Measurements from ENCODE around the gene CEP72.

DNA sequence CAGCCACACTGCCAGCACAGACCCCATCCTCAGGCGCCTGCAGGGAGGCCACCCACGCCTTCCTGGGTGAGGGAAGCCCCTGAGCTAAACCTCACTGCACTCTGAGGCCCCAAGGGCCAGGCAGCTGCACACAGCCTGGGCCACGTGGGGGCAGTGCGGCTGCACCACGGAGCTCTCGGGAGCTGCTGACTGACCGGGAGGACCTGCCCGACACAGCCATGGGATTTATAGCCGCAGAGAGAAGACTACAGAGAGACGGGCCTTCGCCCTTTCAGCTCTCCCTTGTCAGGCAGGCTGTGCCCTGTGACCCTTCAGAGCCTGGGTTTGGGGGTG, 4.4 kb upstream of the AHRR start:
- PRO-cap, result no peak
- RRBS, result no CpG with 5 or more reads among the region's 11 CpGs

DNA sequence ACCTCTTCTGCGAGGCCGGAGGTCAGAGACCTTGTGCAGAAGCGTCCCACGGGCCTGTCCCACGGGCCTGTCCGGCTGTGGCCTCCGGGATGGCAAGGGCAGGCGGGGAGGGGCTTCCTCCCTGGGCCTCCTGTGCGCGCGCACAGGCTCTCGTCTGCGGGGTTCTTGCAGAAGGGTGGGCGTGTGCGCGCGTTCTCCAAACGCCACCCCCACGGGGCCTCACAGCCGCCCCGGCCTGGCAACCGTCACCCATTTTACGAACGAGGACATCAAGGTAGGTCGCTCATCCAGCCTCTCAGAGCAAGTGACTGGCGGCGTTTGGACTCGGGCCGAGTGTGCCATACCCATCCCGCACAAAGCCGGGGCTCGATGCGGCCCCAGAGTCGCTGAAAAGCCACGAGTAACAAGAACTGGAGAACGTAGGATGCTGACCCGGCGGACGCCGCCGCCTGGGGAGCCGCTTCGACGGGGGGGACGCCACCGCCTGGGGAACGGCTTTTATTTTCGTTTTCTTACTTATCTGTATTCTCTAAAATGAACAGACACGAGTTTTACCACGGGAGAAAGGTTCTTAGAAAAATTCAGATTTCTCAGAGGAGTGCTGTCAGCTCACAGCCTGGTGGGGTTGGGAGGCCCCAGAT, 995 bp downstream of the AHRR start:
- PRO-cap, result no peak
- RRBS, result 28% methylated on average over 14 of the region's 50 CpGs

- PRO-cap, result no peak
- RRBS, result 8% methylated on average over 66 of the region's 109 CpGs
Observed at GRCh38 chr5:372861-374324, 51.9 kb downstream of the AHRR start.

- PRO-cap, result no peak
- RRBS, result 88% methylated on average over 3 of the region's 19 CpGs
Observed at GRCh38 chr5:389714-390227, 53.2 kb upstream of the EXOC3 start.

DNA sequence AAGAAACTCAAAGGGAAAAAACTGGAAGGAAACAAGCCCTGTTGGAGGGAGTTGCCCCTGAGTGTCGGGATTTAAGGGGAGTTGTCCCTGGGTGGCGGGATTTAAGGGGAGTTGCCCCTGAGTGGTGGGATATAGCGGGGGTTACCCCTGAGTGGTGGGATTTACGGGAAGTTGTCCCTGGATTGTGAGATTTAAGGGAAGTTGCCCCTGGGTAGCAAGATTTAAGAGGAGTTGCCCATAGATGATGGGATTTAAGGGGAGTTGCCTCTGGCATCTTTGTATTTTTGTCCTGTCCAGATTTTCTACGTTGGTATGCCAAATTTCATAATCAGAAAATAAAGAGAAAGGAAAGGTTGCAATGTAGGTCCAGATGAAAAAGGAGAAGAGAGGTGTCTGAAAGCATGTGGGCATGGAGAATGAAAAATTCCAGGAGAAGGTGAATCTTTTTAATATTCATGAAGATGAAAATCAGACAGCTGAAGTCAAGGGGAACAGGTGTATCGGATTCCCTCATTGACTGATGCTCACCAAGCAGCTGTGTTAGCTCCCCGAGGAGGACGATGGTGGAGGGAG, 1.7 kb downstream of the EXOC3 start:
- PRO-cap, result no peak
- RRBS, result no CpG with 5 or more reads among the region's 8 CpGs

GRCh38 chr5:465365-466099, 22.6 kb downstream of the EXOC3 start:
- PRO-cap, result no peak
- RRBS, result 80% methylated on average over 5 of the region's 37 CpGs

DNA sequence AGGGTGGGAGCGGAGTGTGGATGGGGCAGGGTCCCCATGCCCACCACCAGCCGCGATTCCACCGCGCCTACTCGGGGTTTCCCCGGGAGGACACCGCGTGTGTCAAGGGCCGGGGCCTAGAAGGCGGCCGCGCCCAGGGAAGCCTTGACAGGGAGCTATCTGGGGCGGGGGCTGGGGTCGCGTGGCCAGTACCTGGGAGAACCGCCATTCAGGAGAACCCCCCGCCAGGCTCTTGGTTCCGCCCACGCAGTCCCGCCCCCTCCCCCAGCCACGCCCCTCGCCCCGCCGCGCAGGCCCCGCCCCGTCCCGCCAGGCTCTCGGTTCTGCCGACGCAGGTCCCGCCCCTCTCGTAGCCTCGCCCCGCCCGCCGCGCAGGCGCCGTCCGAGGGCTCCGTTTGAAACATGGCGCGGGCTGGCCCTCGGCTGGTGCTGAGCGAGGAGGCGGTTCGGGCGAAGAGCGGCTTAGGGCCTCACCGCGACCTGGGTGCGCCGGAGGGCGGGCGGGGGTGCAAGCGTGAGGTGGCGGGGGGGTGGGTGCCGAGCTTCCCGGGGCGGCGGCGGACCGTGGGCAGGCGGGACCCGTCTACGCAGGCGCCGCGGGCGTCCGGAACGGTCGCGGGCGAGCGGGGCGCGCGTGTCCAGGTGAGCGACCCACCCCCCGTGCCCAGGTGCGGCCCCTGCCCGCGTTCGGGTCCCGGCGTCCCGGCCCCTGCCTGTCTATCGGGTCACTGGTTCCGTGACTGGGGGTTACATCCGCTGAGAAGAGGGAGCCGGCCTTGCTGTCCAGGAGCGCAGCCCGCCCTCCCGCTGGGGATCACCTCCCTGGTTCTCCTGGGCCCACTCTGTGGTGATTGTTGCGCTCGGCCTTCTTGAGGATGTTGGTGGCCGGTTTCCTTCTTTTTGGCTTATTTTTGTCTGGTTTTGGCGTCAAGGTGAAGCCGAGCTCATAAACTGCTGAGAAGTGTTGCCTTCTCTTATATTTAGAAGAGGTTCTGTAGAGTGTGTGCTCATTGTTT, at the start of gene CEP72:
Gene CEP72, plus strand, starts transcription at position 381 of the 1,016 bp plus-strand sequence.
- PRO-cap, result bidirectional peak, plus-strand start at position 403 of the sequence, minus-strand start at position 234 of the sequence
- RRBS, result 1% methylated on average over 47 of the region's 102 CpGs

DNA sequence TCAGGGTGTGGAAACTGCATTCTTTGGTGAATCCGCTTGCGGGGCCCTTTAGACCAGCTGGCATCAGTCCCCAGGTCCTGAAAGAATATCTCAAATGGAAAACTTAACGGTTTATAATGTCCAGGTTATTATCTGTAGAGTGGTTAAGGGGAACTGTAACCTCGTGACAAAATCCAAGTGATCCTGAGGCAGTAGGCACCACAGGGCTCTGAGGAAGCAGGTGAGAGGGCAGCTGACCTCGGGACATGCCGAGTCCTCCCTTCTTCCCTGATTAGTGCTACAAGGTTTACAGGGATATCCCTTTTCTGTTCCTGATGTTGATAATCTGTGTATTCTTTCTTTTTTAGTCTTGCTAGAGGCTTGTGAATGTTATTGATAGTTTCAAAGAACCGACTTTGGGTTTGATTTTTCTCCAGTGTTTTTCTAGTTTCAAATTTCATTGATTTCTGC, 1.6 kb downstream of the CEP72 start:
- PRO-cap, result no peak
- RRBS, result no CpG with 5 or more reads among the region's 7 CpGs

DNA sequence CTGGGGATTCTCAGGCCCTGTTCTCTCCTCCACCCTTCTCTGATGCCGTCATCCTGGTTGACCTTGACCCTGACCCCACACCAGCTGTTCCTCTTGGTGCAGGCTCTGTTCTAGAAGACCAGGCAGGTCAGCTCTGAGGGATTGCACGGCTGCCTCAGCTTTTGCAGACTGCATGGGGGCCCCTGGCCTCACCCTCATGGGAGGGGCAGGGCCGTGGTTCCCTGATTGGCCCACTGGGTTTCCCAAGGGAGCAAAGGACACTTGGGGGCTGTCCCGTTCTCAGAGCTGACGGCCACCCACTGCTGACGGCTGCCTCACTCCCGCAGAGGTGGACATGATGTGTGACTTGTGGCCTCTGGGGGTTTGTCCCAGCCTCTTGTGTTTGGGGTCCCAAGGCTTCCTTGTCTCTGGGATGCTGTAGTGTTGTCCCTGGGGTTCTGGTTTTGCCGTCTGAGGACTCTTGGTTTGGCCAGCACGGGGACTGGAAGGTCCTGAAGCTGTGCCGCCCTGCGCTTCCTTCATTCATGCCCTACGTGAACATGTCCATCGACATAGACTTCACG, 34.4 kb downstream of the CEP72 start:
- PRO-cap, result no peak
- RRBS, result no CpG with 5 or more reads among the region's 14 CpGs

DNA sequence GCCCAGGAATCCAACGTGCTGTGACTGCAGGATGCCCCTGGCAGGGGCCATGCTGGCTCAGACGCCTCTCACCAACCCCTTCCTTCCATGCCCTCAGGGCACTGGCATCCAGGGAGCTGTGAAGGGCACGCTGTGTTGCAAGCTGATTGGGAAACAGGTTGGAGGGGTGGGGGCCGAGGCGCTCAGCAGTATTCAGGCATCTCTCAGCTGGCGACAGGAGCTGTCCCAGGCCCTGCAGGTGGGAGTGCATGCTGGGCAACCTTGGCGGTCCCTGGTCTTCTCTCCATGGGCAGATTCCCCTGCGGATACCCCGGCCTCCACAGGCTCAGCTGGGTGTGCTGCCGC, 9.6 kb downstream of the TPPP start:
- PRO-cap, result no peak
- RRBS, result no CpG with 5 or more reads among the region's 10 CpGs

- PRO-cap, result no peak
- RRBS, result no CpG with 5 or more reads among the region's 14 CpGs
Observed at GRCh38 chr5:1003354-1003832, 5.2 kb upstream of the NKD2 start.

GRCh38 chr5:1041363-1042064, 32.9 kb downstream of the NKD2 start:
- PRO-cap, result no peak
- RRBS, result no CpG with 5 or more reads among the region's 11 CpGs

DNA sequence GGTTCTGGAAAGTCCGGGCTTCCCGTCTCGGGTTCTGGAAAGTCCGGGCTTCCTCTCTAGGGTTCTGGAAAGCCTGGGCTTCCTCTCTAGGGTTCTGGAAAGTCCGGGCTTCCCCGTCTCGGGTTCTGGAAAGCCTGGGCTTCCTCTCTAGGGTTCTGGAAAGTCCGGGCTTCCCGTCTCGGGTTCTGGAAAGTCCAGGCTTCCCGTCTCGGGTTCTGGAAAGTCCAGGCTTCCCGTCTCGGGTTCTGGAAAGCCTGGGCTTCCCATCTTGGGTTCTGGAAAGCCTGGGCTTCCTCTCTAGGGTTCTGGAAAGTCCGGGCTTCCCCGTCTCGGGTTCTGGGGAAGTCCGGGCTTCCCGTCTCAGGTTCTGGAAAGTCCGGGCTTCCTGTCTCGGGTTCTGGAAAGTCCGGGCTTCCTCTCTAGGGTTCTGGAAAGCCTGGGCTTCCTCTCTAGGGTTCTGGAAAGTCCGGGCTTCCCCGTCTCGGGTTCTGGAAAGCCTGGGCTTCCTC, 29.6 kb downstream of the SLC12A7 start:
- PRO-cap, result no peak
- RRBS, result no CpG with 5 or more reads among the region's 25 CpGs

GRCh38 chr5:1105460-1105693, 6.5 kb downstream of the SLC12A7 start:
- PRO-cap, result no peak
- RRBS, result no CpG with 5 or more reads among the region's 7 CpGs

- PRO-cap, result no peak
- RRBS, result no CpG with 5 or more reads among the region's 8 CpGs
Observed at GRCh38 chr5:1105914-1106298, 6.0 kb downstream of the SLC12A7 start.

DNA sequence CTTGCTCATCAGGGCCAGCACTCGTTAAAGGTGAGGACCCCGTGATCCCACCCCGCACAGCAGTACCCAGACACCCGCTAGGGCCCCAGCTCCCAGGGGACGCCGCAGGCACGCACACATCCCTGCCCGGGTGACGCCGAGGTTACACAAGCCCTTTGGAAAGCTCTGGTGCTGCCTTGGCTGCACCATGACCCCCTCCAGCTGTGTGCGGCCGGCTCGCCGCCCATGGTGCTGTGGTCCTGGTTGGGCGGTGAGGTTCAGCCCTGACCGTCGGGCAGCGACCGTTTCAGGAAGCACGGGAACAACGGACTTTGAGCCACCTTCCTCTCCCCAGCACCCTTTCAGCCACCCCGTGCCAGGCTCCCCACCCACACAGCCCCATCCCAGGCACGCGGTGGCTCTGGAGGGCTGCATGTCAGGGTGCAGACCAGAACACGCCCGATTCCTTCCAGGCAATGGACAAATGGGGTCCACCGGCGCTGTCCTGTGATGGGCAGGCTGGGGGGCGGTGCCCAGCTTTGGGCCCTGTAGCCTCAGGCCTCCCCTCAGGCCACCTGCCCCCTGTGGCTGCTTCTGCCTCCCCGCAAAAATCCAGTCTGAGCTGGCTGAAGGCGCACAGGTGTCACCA, 7.6 kb upstream of the SLC12A7 start:
- PRO-cap, result no peak
- RRBS, result 28% methylated on average over 3 of the region's 31 CpGs

DNA sequence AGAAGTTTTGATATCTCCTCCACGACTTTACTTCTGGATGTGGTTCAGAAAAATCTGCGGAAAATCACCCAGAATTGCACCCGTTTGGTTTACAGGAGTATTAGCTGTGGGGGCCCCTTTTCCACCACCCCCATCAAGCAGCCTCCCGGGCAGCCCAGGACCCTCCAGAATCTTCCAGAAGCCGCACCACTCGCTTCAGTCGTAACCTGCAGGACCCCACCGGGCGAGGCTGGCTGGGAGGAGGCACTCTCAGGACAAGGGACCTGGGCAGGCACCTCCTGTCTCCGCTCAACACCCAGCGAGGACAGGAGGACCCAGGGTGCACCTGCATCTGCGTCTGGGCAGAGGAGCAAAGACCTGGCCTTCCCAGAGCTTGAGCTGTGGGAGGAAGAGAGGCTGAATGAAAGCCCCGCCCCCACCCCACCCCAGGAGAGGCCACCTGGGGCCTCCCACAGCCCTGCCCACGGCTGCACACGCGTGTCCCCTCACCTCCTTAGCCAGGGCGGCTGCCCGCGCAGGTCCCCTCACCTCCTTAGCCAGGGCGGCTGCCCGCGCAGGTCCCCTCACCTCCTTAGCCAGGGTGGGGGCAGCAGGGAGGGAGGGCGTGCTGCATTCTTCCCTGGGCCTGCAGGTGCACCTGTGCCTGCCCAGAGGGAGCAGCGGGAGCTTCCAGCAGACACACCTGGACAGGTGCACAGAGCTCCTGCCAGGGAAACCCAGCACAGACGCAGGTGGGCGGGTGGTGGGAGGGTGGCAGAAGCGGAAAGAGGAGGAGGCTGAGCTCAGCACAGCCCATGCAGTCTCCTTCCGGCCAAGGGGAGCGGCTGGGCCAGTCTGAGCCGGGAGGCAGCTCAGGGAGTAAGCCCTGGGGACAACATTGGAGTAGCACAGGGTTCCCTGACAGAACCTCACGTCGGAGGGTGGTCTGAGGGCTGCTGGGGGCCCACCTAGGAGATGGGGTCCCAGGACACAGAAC, 18.5 kb upstream of the SLC12A7 start:
- PRO-cap, result bidirectional peak, plus-strand start at position 832 of the sequence, minus-strand start at position 696 of the sequence
- RRBS, result 85% methylated on average over 4 of the region's 32 CpGs

GRCh38 chr5:1183230-1183886, 18.0 kb upstream of the SLC6A19 start:
- PRO-cap, result no peak
- RRBS, result 56% methylated on average over 4 of the region's 16 CpGs

DNA sequence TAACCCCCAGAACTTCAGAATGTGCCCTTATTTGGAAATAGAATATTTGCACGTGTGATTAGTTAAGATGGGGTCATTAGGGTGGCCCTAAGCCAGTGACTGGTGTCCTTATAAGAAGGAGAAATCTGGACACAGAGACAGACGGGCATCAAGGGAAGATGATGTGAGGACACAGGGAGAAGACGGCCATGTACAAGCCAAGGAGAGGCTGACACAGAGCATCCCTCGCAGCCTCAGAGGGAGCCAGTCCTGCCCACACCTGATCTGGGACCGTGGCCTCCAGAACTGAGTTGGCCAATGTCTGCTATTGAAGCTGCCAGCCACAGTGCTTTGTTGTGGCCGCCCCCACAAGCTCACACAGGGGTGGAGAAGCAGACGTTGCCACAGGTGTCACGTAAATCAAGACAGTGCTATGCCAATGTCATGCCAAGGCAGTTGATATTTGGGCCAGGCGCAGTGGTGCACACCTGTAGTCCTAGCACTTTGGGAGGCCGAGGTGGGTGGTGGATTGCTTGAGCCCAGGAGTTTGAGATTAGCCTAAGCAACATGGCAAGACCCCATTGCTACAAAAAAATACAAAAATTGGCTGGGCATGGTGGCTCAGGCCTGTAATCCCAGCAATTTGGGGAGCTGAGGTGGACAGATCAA, 17.3 kb upstream of the TERT start:
- PRO-cap, result no peak
- RRBS, result no CpG with 5 or more reads among the region's 10 CpGs

GRCh38 chr5:1316418-1317356, 21.8 kb upstream of the TERT start:
- PRO-cap, result no peak
- RRBS, result no CpG with 5 or more reads among the region's 26 CpGs

Data from kidney (tissue), 2 donors.